Pulmonary lymph node (tissue), 1 donor: ENCODE results near the genes NUDT1 and GRIFIN.

- PRO-cap = no peak
Measured at GRCh38 chr7:1926291-1927474, 256.6 kb downstream of the ELFN1 start.

- PRO-cap = no peak
Measured at GRCh38 chr7:1931260-1931761, 261.2 kb downstream of the ELFN1 start.

DNA sequence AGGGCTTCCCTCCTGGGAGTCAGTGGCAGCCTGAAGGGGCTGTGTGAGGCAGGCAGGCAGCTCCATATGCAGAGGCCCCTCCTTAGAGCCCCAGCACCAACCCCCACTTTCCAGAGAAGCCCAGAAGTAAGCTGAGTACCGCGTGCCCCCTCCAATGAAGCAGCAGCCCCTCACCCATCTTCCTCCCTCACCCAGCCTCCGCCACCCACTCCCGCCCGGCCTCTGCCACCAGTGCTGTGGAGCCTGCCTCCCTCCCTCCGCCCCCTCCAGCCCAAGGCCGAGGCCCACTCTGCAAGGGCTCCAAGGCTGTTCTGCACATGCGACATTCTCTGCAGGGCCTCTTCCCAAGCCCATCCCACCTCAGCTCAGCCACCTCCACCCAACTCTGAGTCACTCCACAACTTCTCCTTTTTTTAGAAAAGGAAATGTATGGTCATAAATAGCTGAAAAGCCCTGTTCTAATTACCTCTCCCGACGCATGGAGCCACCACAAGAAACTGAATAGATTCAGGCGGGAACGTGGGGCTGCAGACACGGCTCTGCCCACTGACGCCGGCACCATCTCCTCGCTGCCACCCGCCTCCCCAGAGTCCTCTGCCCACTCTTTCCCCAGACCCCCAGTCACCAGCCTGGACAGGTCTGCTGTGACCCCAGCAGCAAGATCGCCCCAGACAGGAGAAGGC lies 214.0 kb downstream of the MAD1L1 start:
- PRO-cap = bidirectional peak, plus-strand start at position 465 of the sequence, minus-strand start at position 317 of the sequence

- PRO-cap = no peak
Measured at GRCh38 chr7:2115487-2115980, 117.2 kb downstream of the MAD1L1 start.

- PRO-cap = no peak
Measured at GRCh38 chr7:2116747-2117525, 115.8 kb downstream of the MAD1L1 start.

DNA sequence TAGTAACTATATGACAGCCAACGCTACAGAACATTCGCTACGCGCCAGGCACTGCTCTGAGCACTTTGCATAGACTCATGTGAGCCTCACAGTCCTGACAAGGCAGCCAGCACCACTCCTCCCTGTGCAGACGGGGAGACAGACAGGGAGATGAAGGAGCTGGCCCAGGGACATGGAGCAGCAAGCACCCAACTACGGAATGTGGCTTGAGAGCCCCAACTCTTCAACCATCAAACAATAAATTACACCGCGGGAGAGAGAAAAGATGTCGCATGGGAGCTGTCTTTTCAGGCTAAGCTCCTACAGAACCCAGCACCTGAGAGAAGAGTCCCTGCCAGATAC lies 18.7 kb downstream of the MAD1L1 start:
- PRO-cap = no peak

DNA sequence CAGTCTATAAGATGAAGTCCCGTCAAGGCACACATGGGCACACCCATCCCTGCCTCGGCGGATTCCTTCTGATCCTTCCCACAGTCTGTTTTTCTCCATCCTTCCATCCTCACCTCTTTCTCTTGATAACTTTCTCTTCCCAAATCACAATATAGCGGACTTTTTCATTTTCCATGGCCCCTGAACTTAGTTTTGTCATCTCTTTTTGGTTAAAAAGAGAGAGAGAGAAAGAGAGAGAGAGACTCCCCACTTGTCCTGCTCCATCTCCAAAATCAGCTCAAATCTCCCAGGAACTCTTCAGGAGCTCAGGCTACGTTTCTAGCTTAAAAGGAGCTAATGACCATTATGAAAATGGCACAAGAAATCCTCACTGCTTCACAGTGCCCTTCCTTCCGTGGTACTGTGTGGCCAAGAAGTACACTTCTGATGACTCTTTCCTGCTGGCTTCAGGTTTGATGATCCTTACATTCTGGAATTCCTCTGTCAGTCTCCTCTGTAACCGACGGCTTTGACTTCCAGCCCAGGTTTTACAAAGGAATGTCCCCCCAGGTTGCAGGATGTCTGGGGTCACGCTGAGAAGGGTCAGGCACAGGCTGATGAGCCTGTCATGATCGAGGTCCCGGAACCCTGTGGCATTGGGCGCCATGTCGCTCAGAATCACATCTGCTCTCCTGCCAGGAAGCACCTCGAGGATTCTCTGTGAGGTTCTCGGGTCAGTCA lies 2.2 kb upstream of the MAD1L1 start:
- PRO-cap = no peak

- PRO-cap = bidirectional peak, plus-strand start at chr7:2242290, minus-strand start at chr7:2242170
Measured at GRCh38 chr7:2242085-2243234, at the start of gene NUDT1. Gene NUDT1, plus strand, starts transcription at chr7:2242226.

GRCh38 chr7:2301094-2301885 lies 13.0 kb downstream of the SNX8 start:
- PRO-cap = unidirectional peak, minus-strand start at chr7:2301534

GRCh38 chr7:2378330-2378943 lies 23.8 kb downstream of the EIF3B start:
- PRO-cap = no peak

DNA sequence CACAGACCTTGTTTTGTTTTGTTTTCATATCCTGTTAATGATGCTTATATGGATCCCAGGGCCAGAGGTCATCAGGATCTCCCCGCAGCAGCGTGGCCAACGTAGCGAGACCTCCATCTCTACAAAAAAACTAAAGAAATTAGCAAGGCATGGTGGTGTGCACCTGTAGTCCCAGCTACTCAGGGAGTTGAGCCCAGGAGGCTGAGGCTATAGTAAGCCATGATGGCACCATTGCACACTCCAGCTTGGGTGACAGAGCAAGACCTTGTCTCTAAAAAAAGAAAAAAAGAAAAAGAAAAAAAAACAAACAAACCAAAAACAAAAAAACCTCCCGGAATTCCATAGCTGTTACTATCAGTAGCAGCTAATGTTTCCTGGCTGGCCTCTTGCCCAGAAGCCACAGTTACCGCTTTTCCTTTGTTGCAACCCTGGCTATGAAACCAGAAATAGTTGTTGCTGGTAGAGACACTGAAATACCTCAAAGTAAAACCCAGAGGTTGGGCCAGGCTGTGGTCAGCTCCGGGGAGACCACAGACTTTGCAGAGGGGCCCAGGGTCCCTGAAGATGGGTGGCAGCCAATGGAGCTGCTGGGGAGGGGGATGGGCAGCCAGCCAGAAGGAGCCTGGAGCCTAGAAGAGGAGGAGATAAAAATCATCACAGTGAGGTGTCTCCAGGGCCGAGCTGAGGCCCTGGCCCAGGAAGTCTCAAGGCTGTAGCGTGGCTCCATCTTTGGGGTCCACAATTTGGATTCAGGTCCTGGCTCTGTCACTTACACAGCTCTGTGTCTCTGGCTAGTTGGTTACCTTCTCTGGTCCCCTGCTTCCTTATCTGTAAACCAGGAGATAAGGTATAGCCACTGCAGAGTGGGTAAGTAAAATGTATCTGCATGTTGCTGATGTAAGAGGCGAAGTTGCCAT lies 3.5 kb upstream of the CHST12 start:
- PRO-cap = no peak

DNA sequence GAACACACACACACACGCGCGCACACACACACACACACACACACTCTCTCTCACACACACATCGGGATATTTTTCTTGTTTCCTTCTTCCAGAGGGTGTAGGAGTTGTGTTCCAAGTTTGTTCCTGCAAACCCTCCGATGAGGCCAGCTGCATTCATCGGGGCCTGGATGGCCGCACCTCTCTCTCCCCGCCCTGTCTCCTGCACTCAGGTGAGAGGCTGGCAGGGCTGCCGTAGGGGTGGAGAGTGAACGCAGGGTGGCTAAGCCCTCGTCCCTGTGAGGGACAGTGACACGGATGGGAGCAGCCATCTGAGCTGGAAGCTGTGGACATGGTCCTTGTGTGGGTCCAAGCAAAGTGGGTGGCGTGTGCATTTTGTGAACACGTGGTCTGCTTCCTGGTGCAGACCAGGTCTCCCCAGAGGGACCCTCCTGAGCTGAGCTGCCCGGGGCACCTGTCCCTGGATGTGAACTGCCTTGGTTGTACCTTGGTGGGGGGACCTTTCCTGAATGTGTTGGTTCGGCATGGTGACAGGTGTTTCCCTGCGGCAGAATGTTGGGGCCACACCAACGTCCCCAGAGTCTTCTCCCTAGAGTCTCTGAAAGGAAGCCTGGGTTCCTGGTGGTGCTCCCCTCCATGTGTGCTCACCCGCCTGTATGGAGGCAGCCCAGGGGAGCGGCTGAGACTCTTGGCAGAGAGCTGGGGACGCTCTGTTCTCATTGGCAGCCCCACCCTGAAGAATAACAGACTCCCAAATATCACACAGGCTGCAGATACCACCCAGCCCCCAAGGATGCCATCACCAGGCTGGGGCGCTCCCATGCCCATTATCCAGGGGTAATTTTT lies 34.5 kb downstream of the CHST12 start:
- PRO-cap = no peak

- PRO-cap = no peak
Measured at GRCh38 chr7:2476367-2476849, at the start of gene GRIFIN. Gene GRIFIN, minus strand, starts transcription at chr7:2476398.

DNA sequence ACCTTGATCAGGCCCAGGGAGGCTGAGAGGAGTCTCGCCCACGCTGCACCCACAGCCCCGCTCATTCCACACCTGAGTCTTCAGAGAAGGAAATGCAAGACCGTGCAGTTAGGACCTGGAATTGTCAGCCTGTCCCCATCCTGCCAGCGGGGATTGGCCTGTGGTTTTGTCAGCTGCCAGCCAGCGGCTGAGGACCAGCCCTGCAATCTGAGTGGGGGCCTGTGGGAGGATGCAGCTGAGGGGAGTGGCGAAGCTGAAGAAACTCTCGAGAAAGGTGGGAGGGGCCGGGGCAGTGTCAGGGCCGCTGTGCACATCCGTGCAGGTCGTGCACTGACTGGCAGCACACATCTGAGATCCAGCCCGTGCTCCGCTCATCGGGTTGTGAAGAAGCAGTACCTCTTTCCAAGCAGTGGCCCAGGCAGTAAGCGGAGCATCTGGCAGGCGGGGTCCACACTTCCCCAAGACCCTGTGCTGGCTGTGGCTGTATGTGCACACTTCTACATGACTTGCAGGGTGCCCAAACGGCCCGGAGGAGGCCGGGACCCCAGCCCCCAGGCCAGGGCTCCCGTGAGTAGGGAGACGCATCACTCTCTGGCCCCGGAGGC lies 10.6 kb upstream of the LFNG start:
- PRO-cap = bidirectional peak, plus-strand start at position 340 of the sequence, minus-strand start at position 209 of the sequence

DNA sequence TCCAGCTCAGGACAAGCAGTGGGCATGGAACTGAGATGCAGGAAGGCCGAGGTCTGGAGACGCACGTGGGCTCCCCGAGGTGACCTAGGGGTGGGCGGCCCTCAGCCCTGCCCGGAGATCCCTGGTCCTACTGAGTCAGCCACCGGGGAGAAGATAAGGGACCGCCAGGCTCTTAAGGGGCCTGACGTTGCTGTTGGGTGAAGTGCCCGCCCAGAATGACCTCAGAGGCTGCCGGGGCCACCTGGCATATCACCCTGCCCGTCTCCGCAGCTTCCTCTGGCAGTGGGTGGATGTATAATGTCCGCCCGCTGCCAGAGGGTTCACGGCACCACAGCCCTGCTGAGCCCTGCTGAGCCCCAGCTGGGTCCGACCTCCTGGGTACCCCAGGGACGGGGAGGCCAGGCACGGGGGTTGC lies 8.8 kb upstream of the LFNG start:
- PRO-cap = bidirectional peak, plus-strand start at position 279 of the sequence, minus-strand start at position 223 of the sequence

- PRO-cap = bidirectional peak, plus-strand start at chr7:2522360, minus-strand start at chr7:2522088
Measured at GRCh38 chr7:2521890-2522749, 2.5 kb downstream of the LFNG start.

DNA sequence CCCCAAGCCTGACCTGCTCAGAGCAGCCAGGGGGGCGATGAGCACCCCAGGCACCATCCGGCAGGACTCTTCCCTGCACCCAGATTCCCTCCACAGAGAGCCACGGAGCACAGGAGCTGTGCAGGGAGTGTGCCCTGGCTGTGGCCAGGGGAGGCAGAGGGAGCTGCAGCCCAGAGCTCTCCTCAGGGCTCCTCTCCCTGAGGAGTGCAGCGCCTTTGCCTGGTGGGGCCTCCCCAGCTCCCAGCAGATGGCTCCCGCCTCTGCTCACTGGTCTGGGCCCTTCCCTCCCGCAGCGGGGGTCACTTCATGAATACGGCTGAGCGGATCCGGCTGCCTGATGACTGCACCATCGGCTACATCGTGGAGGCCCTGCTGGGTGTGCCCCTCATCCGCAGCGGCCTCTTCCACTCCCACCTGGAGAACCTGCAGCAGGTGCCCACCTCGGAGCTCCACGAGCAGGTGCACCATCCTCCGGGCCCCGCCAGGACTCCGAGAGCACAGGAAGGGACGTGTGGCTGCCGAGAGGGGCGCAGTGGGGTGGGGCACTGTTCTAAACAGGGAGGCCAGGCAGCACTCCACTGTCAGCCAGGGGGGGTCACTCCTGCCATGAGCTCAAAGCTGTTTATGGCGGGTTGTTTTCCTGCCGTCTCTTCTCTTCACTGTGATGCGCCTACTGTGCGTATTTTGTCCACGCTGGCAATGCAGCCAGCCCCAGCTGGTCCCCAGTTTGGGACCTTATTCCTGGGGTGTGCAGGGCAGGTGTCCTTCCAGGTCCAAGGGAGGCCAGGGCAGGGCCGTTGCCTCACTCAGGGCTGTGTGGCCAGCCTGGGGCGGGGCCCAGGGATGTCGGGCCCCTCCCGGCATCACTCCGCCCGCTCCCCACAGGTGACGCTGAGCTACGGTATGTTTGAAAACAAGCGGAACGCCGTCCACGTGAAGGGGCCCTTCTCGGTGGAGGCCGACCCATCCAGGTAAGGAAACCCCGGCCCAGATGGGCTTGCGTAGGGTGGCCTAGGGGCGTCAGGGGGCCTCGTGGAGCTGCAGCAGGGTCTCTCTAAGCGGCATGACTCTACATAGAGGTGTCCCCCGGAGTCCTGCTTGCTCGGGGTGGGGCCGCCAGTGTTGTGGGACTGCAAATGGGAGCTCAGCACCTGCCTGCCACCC lies 6.8 kb downstream of the LFNG start:
- PRO-cap = no peak

- PRO-cap = unidirectional peak, plus-strand start at chr7:2531082
Measured at GRCh38 chr7:2531022-2531365, 11.4 kb downstream of the LFNG start.

DNA sequence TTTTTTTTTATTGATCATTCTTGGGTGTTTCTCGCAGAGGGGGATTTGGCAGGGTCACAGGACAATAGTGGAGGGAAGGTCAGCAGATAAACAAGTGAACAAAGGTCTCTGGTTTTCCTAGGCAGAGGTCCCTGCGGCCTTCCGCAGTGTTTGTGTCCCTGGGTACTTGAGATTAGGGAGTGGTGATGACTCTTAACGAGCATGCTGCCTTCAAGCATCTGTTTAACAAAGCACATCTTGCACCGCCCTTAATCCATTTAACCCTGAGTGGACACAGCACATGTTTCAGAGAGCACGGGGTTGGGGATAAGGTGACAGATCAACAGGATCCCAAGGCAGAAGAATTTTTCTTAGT lies 13.9 kb downstream of the LFNG start:
- PRO-cap = no peak

DNA sequence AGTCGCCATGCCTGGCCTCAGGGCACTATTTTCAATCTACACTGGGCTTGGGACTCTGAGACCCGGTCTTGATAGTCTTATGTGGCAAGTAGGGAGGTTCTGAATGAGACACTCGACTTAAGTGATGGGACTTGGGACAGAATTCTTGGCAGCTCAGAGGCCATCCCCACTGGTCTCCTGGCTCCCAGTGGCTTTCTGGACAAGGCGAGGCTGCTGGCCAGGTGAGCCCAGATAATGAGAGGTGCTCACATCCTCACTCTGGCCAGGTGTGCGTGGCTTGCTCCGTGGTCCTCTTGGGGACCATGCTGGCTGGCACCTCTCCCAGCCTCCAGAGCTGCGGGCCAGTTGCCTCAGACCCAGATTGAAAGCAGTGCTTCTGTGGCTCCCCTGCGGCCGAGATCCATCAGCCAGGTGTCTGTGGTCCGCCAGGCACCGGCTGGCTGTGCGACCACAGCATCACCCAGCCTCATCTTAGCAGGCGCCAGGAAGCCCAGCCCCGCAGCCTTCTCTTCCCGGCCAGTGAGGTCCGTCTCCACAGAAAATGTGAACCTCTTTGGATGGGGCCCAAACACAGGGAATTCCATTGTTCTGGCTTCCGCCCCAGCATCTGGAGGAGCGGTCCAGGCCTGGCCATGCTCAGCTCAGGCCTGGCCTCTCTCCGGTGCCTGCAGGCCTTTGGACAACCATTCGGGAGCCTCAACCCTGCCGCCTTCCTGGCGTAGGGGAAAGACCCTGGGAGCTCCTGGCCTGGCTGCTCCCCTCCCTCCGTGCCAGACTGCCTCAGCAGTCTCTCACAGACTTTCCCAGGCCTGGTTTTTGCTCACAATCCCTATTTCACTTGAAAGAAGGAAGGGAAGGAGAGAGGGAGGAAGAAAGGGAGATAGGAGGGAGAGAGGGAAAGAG lies 5.2 kb upstream of the TTYH3 start:
- PRO-cap = no peak